GM12878 (cell line): ENCODE measurements around a stretch of chr1.

DNA sequence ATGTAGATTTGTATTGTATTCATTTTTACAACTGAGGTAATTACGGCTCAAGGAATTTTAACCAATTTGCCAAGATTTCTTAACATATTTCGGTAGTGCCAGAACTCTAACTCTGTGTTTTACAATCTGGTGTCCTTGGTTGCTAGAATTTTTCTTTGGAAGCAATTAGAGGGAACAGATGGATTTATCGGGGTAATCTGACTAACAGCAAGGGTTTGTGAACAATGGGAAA is 1.1 kb downstream of the MTF2 start:
- RAMPAGE, long total RNA: no peak
- RRBS, 2 experiments: no CpG with 5 or more reads among the region's 3 CpGs
CAGE:
- cytosol, long polyA minus RNA: no peak
- cytosol, long polyA plus RNA: no peak
- long polyA plus RNA: no peak
- nucleolus, long total RNA: no peak
- nucleus, long polyA plus RNA: no peak
- nucleus, long total RNA: no peak

GRCh38 chr1:93347352-93347843 is 1.7 kb downstream of the DR1 start:
- RAMPAGE, long total RNA: no peak
- RRBS, 2 experiments: no CpG with 5 or more reads among the region's 12 CpGs
CAGE:
- cytosol, long polyA minus RNA: no peak
- cytosol, long polyA plus RNA: no peak
- long polyA plus RNA: no peak
- nucleolus, long total RNA: no peak
- nucleus, long polyA plus RNA: no peak
- nucleus, long total RNA: no peak

DNA sequence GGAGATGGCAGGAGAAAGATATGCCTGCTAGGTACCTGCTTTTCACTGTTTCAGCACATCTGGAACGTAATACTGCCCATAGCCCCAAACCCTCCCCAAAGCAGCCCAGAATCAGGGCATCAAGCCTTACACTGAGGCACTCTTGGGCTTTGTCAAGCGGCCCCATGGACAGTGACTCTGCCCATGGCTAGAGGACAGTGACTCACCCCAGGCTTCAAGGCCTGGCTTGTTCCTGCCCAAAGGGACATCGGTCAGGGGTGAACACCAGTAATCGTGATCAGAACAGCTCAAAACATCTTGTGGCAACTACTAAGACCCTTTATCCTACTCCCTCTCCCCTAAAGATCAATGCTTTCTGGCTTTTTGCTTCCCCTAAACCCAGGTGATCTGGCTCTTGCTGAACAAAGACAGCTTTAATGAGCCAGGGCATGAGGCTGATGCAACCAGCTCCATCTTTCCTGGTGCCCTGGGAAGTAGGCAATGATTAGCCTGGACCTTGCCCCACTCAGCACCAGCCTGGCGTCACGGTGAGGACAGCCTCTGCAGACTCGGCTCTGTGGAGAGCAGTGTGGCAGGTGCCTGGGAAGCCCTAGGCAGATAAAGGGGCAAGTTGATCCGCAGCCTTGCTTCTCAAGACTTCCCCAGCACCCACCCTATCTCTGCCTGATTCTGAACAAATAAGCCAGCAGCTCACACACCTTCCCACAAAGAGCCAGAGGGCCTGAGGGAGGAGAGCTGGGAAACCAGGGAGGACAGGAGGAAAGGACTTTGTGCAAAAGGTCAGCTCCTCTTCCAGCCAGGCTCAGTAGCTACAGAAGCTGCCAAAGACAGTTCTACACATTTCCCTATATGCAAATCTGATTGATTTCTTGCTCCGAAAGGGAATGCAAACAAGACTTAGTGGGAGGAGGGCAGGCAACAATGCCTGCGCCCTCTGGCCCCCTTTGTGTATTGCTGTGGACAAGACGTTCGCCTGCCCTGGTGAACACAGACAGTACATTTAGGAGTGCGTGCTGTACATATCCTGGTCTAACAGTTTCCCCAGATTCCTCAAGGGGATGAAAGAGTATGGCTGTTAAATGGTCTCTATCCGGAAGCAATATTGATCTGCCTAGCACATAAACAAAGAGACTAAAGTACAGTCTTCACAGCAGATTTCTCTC is 64.0 kb downstream of the BCAR3 start:
- RAMPAGE, long total RNA: no peak
- RRBS, 2 experiments: no CpG with 5 or more reads among the region's 14 CpGs
CAGE:
- cytosol, long polyA minus RNA: no peak
- cytosol, long polyA plus RNA: no peak
- long polyA plus RNA: no peak
- nucleolus, long total RNA: no peak
- nucleus, long polyA plus RNA: no peak
- nucleus, long total RNA: no peak

DNA sequence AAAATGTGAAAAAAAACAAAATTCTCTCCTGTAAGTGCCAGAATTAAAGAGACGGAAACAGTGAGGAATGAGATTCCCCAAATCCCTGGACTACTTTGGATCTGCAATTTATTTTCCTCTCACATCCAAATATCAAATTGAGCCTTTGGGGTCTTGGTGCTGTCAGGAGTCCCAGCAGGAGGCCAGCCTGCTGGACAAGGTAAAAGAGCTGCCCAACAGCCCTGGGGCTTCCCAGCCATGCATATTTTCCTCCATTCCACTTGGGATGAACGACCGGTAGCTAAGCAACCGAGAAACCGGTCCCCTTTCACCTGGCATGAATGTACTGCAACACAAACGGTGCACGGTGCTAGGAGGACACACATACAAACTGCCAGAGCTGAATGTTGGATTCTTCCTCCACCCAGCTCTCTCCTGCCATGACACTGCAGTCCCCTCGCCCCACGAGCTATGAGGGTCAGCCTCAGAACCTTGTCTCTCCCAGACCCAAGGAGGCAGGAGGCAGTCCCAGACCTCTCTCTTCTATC is 42.7 kb downstream of the BCAR3 start:
- RAMPAGE, long total RNA: no peak
- RRBS, 2 experiments: no CpG with 5 or more reads among the region's 9 CpGs
CAGE:
- cytosol, long polyA minus RNA: no peak
- cytosol, long polyA plus RNA: no peak
- long polyA plus RNA: no peak
- nucleolus, long total RNA: no peak
- nucleus, long polyA plus RNA: no peak
- nucleus, long total RNA: no peak

- RAMPAGE, long total RNA: no peak
- RRBS, 2 experiments: no CpG with 5 or more reads among the region's 5 CpGs
CAGE:
- cytosol, long polyA minus RNA: no peak
- cytosol, long polyA plus RNA: no peak
- long polyA plus RNA: no peak
- nucleolus, long total RNA: no peak
- nucleus, long polyA plus RNA: no peak
- nucleus, long total RNA: no peak
These were observed 25.4 kb downstream of the BCAR3 start for GRCh38 chr1:93656082-93656858.

DNA sequence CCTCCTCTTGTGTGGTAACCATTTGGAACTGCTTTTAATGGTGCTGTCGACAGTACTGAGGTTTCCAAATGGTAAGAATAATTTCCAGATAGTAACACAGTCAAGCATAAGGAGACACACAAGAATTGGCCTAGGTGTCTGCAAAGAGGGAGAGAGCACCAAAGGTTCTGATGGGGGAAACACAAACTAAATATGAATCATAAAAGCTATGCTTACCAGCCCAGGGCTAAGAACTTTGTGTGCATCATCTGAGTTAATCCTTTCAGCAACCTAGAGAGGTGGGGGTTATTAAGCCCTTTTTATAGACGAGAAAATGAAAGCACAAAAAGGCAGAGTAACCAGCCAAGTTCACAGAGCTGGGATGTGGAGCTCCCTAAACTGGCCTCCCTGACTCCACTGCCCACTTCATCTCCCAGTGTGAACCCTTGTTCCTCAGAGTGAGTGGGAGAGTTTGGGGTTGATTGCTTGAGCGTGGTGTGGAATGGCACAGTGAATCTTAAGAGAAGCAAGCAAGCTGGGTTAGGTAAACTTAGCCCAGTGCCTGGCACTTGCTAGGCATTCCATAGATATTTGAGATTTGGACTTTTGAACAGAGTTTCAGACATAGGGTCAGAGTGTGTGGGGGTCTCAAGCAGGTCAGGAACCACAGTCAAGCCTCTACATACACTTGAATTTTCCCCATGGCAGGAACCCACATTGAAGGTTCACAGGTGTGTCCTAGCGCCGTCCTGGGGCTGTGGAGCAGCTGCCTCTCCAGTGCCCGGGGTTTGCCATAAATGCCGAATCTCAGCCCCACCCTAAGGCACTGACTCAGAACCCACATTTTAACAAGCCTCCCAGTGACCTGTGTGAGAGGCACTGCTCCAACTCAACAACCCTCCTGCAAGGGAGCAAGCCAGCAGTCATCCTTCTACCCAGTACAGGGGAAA is 10.9 kb upstream of the BCAR3 start:
- RAMPAGE, long total RNA: no peak
- RRBS, 2 experiments: no CpG with 5 or more reads among the region's 7 CpGs
CAGE:
- cytosol, long polyA minus RNA: no peak
- cytosol, long polyA plus RNA: no peak
- long polyA plus RNA: no peak
- nucleolus, long total RNA: no peak
- nucleus, long polyA plus RNA: no peak
- nucleus, long total RNA: no peak

GRCh38 chr1:93693230-93693680 is 11.6 kb upstream of the BCAR3 start:
- RAMPAGE, long total RNA: no peak
- RRBS, 2 experiments: no CpG with 5 or more reads among the region's 4 CpGs
CAGE:
- cytosol, long polyA minus RNA: no peak
- cytosol, long polyA plus RNA: no peak
- long polyA plus RNA: no peak
- nucleolus, long total RNA: no peak
- nucleus, long polyA plus RNA: no peak
- nucleus, long total RNA: no peak

DNA sequence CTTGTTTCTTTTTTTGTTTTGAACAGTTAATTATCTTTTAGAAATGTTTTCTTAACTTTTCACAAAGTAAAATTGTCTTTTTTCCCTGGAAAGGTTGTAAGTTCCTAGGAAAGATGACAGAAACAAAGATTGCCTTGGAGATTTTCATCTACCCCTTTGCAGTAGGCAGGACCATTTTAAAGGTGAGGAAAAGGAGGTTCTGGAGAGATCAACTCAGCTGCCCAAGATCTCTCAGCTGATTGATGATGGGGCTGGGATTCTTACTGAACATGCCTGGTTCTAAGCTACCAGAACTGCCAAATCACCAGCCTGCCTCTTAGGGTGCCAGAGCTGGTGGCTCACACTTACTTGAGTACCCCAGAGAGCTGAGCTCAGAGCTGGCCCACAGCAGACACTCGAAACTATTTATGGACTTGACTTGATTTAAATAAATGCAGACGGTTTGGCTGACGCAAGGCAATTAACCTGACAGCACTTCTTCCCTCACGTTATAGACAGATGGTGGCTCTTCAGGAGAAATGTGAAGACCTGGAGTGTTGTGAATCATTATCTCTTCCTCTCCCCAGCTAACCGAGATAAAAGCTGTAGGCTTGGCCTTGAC is 33.7 kb upstream of the BCAR3 start:
- RAMPAGE, long total RNA: no peak
- RRBS, 2 experiments: no CpG with 5 or more reads among the region's 5 CpGs
CAGE:
- cytosol, long polyA minus RNA: no peak
- cytosol, long polyA plus RNA: no peak
- long polyA plus RNA: no peak
- nucleolus, long total RNA: no peak
- nucleus, long polyA plus RNA: no peak
- nucleus, long total RNA: no peak

- RAMPAGE, long total RNA: no peak
- RRBS, 2 experiments: no CpG with 5 or more reads among the region's 6 CpGs
CAGE:
- cytosol, long polyA minus RNA: no peak
- cytosol, long polyA plus RNA: no peak
- long polyA plus RNA: no peak
- nucleolus, long total RNA: no peak
- nucleus, long polyA plus RNA: no peak
- nucleus, long total RNA: no peak
These were observed 77.4 kb upstream of the BCAR3 start for GRCh38 chr1:93758896-93759485.

GRCh38 chr1:93768842-93769362 is 87.3 kb upstream of the BCAR3 start:
- RAMPAGE, long total RNA: no peak
- RRBS, 2 experiments: no CpG with 5 or more reads among the region's 9 CpGs
CAGE:
- cytosol, long polyA minus RNA: no peak
- cytosol, long polyA plus RNA: no peak
- long polyA plus RNA: no peak
- nucleolus, long total RNA: no peak
- nucleus, long polyA plus RNA: no peak
- nucleus, long total RNA: no peak

GRCh38 chr1:93779684-93780395 is 98.2 kb upstream of the BCAR3 start:
- RAMPAGE, long total RNA: no peak
- RRBS, 2 experiments: no CpG with 5 or more reads among the region's 4 CpGs
CAGE:
- cytosol, long polyA minus RNA: no peak
- cytosol, long polyA plus RNA: no peak
- long polyA plus RNA: no peak
- nucleolus, long total RNA: no peak
- nucleus, long polyA plus RNA: no peak
- nucleus, long total RNA: no peak

DNA sequence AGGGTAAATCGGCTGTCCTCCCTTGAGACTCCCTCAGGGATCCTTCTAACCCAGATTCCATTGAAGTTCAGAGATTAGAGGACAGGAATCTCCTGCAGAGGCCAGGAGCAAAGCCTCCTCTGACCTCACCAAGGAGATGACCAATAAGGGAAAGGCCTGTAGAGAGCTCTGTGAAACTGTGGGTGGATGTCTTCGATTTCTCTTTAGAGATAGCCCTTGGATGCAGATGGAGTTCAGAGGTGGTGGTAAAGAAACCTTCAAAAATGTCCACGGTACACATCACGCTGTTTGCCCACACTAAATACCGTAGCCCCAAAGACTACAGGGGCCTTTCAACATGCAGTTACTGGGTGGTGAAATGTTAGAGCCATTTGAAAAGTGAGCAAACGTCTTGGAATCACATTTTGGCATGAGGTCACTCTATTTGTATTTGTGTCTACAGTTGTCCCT is 57.8 kb downstream of the DNTTIP2 start:
- RAMPAGE, long total RNA: no peak
- RRBS, 2 experiments: no CpG with 5 or more reads among the region's 6 CpGs
CAGE:
- cytosol, long polyA minus RNA: no peak
- cytosol, long polyA plus RNA: no peak
- long polyA plus RNA: no peak
- nucleolus, long total RNA: no peak
- nucleus, long polyA plus RNA: no peak
- nucleus, long total RNA: no peak

GRCh38 chr1:93844315-93844598 is 34.7 kb downstream of the DNTTIP2 start:
- RAMPAGE, long total RNA: no peak
- RRBS, 2 experiments: no CpG with 5 or more reads among the region's 3 CpGs
CAGE:
- cytosol, long polyA minus RNA: no peak
- cytosol, long polyA plus RNA: no peak
- long polyA plus RNA: no peak
- nucleolus, long total RNA: no peak
- nucleus, long polyA plus RNA: no peak
- nucleus, long total RNA: no peak

- RAMPAGE, long total RNA: no peak
- RRBS, 2 experiments: no CpG with 5 or more reads among the region's 10 CpGs
CAGE:
- cytosol, long polyA minus RNA: no peak
- cytosol, long polyA plus RNA: no peak
- long polyA plus RNA: no peak
- nucleolus, long total RNA: no peak
- nucleus, long polyA plus RNA: no peak
- nucleus, long total RNA: no peak
These were observed 57.7 kb downstream of the ABCA4 start for GRCh38 chr1:94063121-94063773.

GRCh38 chr1:94317183-94317463 is 79.7 kb upstream of the ARHGAP29 start:
- RAMPAGE, long total RNA: no peak
- RRBS, 2 experiments: no CpG with 5 or more reads among the region's 4 CpGs
CAGE:
- cytosol, long polyA minus RNA: no peak
- cytosol, long polyA plus RNA: no peak
- long polyA plus RNA: no peak
- nucleolus, long total RNA: no peak
- nucleus, long polyA plus RNA: no peak
- nucleus, long total RNA: no peak

GRCh38 chr1:94453617-94454832 is 35.8 kb downstream of the ABCD3 start:
- RAMPAGE, long total RNA: no peak
- RRBS, 2 experiments: no CpG with 5 or more reads among the region's 7 CpGs
CAGE:
- cytosol, long polyA minus RNA: no peak
- cytosol, long polyA plus RNA: no peak
- long polyA plus RNA: no peak
- nucleolus, long total RNA: no peak
- nucleus, long polyA plus RNA: no peak
- nucleus, long total RNA: no peak

- RAMPAGE, long total RNA: no peak
- RRBS, 2 experiments: no CpG with 5 or more reads among the region's 4 CpGs
CAGE:
- cytosol, long polyA minus RNA: no peak
- cytosol, long polyA plus RNA: no peak
- long polyA plus RNA: no peak
- nucleolus, long total RNA: no peak
- nucleus, long polyA plus RNA: no peak
- nucleus, long total RNA: no peak
These were observed 135.2 kb upstream of the F3 start for GRCh38 chr1:94676784-94677080.

GRCh38 chr1:94702194-94702645 is 117.9 kb upstream of the SLC44A3 start:
- RAMPAGE, long total RNA: no peak
- RRBS, 2 experiments: no CpG with 5 or more reads among the region's 3 CpGs
CAGE:
- cytosol, long polyA minus RNA: no peak
- cytosol, long polyA plus RNA: no peak
- long polyA plus RNA: no peak
- nucleolus, long total RNA: no peak
- nucleus, long polyA plus RNA: no peak
- nucleus, long total RNA: no peak

DNA sequence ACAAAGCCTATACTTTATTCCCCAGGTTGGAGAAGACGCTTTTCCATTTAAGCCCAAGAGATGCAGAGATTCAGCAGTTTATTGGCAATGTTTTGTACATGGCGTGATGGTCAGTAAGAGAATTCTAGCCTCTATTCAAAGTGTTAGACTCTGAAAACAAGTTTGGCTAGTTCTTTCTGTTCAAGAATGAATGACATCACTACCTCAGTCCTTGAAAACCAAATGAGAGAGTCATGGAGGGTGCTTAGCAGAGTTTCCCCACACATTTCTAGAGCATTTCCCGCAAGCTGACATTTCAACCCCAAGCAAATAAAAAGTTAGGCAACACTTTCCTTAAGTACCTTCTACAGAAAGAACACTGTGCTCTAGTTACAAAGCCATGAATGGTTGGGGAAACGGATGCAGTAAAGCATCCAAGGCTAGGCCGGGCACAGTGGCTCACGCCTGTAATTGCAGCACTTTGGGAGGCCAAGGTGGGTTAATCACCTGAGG is 48.0 kb upstream of the SLC44A3 start:
- RAMPAGE, long total RNA: no peak
- RRBS, 2 experiments: no CpG with 5 or more reads among the region's 6 CpGs
CAGE:
- cytosol, long polyA minus RNA: no peak
- cytosol, long polyA plus RNA: no peak
- long polyA plus RNA: no peak
- nucleolus, long total RNA: no peak
- nucleus, long polyA plus RNA: no peak
- nucleus, long total RNA: no peak

- RAMPAGE, long total RNA: no peak
- RRBS, 2 experiments: no CpG with 5 or more reads among the region's 6 CpGs
CAGE:
- cytosol, long polyA minus RNA: no peak
- cytosol, long polyA plus RNA: no peak
- long polyA plus RNA: no peak
- nucleolus, long total RNA: no peak
- nucleus, long polyA plus RNA: no peak
- nucleus, long total RNA: no peak
These were observed 16.5 kb upstream of the SLC44A3 start for GRCh38 chr1:94803419-94804204.